H7 (cell line): ENCODE measurements around the genes PRAMEF1, HNRNPCL1, PRAMEF2 and PRAMEF7.

- RAMPAGE, long total RNA, result no peak
Measured at GRCh38 chr1:12621649-12622219, 3.7 kb upstream of the DHRS3 start.

GRCh38 chr1:12634051-12634507 is 9.8 kb upstream of the AADACL4 start:
- RAMPAGE, long total RNA, result no peak

- RAMPAGE, long total RNA, result no peak
Measured at GRCh38 chr1:12791202-12791463, at the start of gene PRAMEF1. Gene PRAMEF1, plus strand, starts transcription at chr1:12791397.

DNA sequence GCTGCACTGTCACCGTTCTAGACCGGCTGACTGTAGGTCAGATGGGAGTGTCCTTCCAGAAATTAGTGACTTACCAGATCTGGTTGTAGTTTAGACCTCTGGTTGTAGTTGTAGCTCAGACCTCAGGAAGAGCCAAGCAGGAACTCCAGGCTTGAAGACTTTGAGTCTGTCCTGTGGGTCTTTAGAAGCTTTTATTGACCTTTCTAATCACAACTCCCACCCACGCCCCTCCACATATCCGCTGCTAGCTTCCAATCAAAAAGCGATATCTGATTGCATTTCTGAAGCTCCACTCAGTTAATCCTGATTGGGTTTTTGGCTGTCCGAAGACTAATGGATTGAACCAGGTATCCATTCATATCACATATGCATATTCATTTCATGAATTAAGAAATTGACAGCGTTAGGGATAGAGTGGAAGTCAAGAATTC is at the start of gene HNRNPCL1:
TSS of gene HNRNPCL1 (minus strand) at position 114 of the 431 bp plus-strand sequence.
- RAMPAGE, long total RNA, result no peak

DNA sequence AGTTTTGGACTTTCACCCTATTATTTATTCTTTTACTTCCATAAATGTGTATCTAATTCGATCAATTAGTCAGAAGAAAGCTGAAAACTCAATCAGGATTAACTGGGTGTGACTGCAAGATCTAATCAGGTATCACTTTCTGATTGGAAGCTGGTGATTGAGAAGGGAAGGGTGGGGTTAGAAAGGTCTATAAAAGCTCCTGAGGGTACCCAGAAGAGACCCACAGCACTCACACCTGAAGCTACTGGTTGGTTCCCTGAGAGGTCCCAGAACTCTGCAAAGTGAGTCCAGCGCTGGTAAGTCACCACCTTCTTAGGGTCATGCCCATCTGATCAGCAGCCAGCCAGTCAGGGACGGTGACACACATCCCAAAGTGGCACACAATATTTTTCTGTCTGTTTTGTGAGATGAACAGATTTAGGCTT is at the start of gene PRAMEF2:
TSS of gene PRAMEF2 (plus strand) at position 235 of the 425 bp plus-strand sequence.
- RAMPAGE, long total RNA, result no peak

GRCh38 chr1:12916370-12916707 is at the start of gene PRAMEF7:
Gene PRAMEF7, plus strand, starts transcription at chr1:12916610.
- RAMPAGE, long total RNA, result no peak

- RAMPAGE, long total RNA, result no peak
Measured at GRCh38 chr1:13540633-13541474, 27.1 kb upstream of the LRRC38 start.

DNA sequence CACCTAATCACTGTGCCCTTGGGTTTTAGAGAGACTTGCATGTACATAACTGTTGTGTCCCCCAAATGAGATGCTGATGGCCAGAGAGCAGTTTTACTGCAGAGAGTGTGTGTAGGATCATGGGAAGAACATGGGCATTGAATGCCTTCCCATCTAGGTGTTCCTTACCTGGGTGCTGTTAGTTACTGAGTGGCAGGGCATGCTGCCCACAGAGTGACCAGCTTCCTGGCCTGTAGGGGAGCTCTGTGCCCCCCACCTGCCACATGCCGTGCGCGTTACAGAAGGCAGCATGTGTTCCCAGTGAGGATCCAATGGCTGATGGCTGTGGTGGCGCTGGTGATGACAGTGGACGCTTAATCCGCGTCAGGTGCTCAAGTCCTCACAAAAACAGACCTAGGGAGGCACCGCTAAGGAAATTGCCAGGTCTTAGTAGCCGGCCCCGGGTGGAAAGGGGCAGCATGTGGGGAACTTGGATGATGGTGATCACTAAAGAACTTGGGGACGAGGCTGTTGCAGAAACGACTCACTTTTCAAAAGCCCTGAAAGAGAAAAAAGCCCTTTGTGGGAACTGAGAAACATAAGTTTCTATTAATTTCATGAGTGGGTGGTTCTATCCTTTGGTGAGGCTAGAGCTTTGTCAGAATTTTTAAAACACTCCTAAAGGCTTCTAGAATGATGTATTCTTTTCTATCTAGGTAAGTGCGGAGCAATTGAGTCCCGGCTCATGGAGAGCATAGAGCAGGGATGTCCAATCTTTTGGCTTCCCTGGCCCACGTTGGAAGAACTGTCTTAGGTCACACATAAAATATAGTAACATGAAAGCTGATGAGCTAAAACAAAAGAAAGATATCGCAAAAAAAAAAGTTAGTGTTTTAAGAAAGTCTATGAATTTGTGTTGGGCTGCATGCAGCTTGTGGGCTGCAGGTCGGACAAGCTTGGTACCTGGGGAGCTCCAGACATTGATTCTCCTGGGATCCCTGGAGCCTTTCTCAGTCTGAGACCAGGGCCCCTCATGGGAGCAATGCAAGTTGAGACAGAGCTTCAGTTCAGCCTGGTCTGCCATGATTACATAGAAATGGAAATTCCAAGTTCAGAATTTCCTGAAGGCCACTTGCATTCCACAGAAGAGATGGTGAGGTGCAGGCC is 93.4 kb downstream of the PRDM2 start:
- RAMPAGE, long total RNA, result no peak

DNA sequence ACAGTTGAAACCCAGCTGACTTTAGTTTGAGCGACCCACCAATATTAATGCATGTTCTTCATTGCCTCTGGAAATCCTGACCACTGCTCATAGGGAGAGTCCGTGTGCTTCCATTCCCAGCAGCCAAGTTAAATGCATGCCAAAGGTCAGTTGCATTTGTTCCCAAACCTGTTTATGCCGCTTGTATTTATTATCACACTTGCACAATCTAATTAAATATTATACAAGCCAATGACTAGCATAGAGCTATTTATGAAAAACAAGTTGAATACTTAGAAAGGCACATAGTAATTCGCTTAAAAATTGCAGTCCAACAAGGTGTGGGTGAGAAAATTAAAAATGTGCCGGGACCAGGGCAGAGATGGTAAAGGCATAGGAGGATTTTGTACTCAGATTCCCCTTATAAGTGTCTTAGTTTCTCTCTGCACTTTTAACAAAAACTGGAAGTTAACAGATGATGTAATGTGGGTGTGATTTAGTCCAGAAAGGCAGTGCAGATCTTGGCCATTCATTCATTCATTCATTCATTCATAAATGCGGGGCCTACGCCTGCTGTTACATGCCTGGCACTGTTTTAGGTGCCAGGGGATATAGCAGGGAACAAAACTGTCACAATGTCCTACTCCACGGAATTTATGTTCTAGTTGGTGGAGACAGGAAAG is 99.7 kb downstream of the PRDM2 start:
- RAMPAGE, long total RNA, result no peak

DNA sequence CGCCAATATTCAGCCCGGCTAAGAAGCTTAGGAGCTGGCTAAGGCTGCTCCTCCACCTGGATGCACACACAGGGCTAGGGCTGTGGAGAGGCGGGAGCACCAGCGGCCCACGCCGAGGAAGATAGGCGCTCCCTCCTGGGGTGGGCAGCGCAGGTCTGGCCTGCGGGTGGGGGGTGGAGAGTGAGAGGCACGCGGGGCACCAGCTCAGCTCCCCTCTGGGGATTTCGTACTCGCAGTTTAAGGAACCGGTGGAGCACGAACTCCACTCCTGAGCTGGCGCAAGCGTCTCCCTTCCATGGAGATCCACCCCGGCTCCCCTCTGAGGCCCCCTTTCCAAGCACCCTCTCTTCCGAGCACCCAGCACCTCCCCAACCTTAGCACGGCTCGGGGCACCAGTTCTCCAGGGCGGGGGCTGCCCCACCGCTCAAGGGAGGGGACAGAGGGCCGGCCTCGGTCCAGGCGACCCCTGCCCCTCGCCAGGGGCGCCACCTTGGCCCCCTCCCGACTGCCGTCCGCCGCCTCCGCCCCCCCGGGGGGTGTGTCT is 389 bp upstream of the KAZN start:
- RAMPAGE, long total RNA, result no peak

DNA sequence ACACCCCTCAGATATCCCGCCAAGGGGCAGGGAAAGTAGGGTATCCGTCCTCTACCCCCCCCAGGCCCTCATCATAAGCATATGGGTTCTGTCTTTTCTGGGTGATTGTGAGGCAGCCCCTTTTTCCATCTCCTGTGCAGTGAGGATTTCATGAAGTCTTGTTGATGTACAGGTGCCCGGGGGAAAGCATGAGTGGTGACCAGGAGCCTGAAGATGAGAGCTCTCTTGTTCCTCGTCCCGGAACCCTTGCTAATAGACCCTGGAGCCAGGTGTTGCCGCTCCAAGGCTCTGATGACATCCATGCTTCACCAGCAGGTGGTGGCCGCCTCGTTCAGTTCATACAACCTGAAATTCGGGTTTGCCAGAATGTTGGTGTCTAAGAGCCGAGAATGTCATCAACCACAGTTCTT is 235.0 kb downstream of the KAZN start:
- RAMPAGE, long total RNA, result no peak

GRCh38 chr1:14911285-14911849 is 242.2 kb upstream of the TMEM51 start:
- RAMPAGE, long total RNA, result no peak

- RAMPAGE, long total RNA, result no peak
Measured at GRCh38 chr1:14946639-14947539, 206.7 kb upstream of the TMEM51 start.

GRCh38 chr1:14960519-14961157 is 192.9 kb upstream of the TMEM51 start:
- RAMPAGE, long total RNA, result no peak

GRCh38 chr1:15173915-15174492 is 20.5 kb downstream of the TMEM51 start:
- RAMPAGE, long total RNA, result no peak

DNA sequence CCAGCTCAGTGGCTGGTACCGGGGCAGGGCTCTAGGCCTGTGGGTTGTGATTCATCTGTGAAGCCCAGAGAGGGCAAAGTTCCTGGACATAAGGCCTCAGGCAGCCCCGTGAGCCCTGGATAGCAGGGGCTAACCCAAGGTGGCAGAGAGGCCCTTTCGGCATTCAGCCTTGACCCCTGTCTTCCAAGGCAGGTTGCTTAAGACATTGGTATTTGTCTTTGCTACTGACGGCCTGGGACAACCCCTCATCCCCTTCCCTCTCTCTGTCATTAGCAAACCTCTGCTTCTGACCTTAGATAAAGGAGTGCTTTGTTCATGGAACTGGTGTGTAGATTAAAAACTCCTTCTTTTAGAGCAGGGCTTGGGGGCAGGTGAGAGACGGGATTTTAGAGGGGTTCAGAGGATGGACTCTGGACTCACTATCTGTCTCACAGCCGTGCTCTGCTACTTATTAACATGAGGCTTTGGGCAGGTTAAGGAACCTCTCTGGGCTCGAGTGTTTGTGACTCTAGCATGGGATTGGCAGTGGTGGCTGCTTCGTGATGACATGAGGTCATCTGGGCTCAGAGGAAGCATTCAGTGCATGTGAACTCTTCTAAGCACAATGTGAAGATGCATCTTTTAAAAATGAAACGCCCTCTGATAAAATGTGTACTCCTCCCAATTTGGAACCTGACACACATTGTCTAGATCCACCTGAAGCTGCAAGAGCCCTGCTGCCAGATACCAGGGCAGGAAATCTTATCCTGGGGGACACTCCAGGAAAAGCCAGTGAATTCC is 36.4 kb downstream of the TMEM51 start:
- RAMPAGE, long total RNA, result no peak

DNA sequence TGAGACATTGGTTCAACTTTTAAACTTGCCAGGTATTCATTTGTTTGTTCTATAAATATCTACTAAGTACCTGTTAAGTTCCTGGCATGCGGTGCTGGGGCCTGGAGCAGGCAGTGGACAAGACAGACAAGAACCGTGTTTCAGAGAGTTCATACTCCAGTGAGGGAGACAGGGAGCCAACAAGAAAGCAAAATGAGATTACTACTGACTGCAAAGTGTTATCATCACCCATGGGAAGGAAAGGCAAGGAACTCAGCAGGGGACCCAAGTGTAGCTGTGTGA is 39.1 kb upstream of the FHAD1 start:
- RAMPAGE, long total RNA, result no peak

GRCh38 chr1:15279603-15279908 is 32.5 kb downstream of the FHAD1 start:
- RAMPAGE, long total RNA, result no peak

GRCh38 chr1:15328730-15329236 is 80.9 kb upstream of the EFHD2 start:
- RAMPAGE, long total RNA, result no peak

DNA sequence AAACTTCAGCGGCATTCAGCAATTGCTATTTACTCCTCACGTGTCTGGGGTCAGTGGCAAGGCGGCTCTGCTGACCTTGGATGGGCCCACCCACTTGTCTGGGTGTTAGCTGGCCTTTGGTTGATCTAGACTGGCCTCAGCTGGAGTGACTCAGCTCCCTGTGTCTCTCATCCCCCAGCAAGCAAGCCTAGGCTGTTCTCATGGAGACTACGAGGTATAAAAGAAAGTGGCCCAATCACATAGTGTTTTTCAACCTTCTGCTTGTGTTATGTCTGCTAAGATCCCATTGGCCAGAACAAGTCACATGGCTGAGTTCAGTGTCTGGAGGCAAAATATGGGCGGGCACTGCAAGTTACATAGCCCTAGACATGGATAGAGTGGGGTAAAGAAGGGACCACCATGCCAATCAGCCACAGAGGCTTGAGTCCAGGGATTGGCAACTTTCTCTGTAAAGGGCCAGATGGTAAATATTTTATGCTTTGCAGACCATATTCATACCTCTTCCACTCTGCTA is 69.3 kb upstream of the EFHD2 start:
- RAMPAGE, long total RNA, result no peak